Mesangial cell (primary cell): ENCODE measurements around the gene ADAM10.

DNA sequence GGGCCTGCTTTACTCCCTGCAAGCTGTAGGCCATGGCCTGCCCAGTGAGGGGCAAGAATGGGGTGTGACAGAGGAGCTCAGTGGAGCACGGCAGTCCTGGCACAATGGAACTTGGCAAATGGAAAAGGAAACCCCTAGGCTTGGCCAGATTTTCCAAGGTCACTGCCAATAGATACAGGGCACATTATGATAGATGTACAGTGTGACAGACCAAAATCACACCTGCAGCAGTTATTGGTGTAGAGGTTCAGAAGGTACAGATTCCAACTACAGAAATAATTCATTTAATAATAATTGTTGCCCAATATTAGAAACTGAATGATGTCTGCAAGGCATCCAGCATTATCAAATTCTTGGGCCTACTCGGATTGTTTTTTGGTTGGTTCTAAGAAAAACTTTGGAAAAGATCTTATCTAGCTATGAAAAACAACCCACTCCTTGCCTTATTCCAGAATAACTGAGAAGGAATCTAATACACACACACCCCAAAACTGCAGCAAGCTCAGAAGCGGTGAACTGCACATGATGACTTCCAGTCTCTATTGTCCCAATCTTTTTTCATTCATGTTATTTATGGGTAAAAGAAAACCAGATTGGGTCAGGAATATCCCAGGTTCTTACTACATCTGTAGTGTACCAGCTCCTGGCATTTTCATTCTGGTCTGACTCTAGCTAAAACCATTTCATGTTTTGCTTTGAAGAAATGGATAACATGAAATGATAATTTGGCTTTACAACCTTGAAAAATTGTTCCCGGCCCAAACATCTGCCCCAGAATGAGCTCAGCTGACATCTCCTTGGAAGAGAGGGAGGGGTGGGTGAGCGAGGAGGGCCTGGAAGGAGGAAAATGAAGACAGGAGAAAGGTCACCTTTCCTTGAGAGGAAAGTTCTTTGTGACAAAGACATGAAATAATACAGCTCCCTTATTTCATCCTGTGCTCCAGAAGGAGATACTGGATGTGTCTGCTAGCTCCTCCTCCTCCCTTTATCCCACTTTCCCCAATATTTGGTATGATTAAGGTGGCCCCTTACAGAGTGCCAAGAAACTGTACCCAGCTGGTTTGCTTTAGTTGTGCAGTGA, 111.2 kb downstream of the ALDH1A2 start:
- RAMPAGE, long total RNA = no peak

DNA sequence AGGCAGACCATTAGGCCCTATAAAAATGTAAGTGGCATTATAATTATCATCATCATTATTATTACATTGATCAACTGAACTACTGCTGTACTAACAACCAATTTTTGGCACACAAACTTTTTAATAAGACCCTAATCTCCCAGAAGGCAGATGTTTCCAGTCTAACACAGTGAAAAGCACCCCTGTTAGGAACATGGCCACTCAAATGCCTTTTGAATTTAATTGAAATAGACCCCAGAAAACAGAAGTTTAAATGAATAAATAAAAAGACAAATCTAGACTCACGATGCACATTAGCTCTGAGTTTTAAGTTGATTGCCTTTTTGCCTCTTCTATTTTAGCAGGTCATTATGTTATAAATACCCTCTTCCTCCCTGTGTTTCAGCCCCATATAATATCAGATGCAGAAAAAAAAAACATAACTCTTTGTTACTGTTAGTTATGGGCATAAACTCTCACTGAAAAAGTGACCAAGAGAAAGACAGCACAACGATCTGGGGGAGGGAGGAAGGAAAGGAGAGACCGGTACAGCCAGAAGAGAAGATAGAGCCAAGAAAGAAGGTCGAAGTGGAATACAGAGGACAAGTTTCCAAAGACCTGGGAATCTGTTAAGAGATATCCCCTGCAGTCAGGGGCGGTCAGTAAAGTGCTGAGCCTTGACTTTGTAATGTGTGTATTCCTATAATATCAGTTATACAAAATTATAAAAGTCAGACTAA, 3.5 kb downstream of the ALDH1A2 start:
- RAMPAGE, long total RNA = no peak

- RAMPAGE, long total RNA = no peak
Observed at GRCh38 chr15:58285180-58285878, 146.5 kb upstream of the LIPC start.

GRCh38 chr15:58410267-58410866, 21.4 kb upstream of the LIPC start:
- RAMPAGE, long total RNA = no peak

DNA sequence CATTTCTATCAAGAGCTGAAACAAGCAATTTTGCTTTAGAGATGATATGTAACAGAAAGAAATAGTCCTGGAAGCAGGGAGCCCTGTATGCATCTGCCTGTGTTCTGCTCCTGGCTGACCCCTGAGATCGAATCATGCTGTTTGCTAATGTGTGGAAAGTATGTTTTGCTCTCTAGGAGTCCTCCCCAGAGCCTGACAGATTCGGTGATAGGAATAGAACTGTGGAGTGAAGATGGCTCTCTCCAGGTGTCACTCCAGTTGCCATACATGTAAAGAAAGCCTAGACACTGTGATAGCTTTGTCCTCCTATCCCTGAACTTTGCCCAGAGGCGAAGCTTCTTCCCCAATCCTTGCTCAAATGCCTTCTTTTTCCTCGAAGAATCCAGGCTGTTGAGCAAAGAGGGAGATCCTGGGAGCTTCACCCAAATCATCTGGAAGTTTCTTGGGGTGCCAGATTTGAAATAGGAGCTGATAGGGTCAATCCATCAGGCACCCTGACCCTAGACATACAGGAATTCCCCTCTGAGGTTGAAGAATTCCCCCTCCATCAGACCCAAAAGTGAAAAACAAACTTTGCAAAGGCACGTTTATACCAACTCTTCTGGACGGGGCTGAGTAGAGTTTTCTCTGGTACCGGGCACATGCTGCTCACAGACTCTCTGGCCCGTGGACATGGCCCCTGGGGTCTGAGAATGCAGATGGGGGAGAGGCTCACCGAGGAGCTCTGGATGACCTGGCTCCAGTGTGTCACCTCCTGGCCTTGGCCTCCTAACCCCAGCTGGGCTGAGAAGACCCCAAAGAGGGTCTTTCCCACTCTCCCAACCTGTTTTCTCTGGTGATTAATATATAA, 11.4 kb upstream of the LIPC start:
- RAMPAGE, long total RNA = no peak

DNA sequence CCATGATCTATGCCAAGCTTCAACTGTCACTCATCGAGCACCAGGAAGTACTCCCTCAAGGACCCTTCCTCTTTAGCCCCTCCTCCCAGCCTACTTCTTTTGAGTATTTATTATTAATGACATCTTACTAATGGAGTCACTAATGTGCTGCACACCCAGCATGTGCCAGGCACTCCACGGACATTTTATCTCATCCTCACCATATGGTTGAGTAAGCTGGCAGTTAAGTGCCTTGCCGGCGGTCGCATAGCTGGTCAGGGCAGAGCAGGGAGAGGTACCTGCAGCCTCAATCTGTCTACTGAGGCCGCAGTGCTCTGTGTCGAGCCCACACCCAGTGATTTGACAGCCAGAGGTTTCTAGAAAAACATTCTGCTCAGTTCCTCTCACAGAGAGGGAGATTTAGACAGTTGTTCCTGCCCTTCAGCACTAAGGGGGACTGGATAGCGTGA, 2.5 kb downstream of the LIPC start:
- RAMPAGE, long total RNA = no peak

- RAMPAGE, long total RNA = no peak
Observed at GRCh38 chr15:58444938-58445282, 13.1 kb downstream of the LIPC start.

DNA sequence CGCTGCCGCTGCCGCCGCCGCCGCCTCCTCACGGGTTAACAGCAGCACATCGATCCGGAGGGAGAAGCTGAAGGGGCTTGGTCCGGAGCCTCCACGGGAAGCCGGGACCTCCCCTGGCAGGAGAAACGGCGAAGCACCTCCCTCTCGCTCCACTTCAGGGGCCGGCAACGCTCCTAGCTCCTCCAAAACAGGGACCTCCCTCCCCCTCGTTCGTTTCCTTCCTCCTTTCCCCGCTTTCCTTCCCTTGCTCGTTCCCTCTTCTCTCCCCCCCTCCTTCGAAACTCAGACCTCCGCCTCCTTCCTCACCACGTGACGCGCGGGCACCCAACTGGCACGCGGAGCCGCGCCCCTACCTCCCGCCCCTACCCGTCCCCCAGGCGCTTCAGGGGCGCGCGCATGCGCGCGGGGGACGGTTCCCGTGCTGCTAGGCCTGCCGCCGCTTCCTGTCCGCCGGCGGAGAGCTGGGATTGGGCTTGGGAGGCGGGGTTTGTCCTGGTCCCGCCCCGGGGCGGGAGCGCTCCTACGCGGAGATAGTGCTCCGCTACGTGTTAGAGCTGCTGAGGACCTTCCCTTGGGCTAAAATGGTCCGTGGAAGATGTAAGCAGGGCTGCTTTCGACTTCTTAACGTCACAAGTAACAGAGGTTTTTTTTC, at the start of gene ADAM10:
Gene ADAM10, minus strand, starts transcription at position 169 of the 652 bp plus-strand sequence.
- RAMPAGE, long total RNA = start-site peak on the minus strand centred at position 158 of the sequence, 149 bp wide, 1,033 reads

GRCh38 chr15:58932627-58932894, 918 bp downstream of the SLTM start:
- RAMPAGE, long total RNA = no peak

DNA sequence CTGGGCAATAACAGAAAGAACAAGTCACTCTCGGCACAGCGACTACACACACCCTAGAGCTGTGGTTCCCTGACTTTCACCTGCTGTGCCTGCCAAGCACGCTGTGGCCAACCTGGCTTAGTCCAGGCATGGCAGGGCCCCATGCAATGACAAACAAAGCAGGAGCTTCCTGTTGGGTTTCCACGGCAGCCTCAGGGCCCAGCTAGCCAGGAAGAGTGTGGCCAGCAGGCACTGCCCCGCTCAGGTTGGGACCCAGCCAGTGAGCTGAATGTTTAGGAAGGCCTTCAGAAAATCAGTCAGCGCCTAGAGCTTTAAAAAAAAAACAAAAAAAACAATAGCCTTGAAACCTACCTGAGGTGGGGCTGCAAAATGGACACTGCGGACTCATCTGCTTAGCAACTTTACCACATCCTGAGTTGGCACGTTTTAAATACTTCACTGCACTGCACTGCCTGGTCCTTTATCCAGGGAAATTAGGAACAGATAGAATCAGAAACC, 36.3 kb upstream of the LDHAL6B start:
- RAMPAGE, long total RNA = no peak

DNA sequence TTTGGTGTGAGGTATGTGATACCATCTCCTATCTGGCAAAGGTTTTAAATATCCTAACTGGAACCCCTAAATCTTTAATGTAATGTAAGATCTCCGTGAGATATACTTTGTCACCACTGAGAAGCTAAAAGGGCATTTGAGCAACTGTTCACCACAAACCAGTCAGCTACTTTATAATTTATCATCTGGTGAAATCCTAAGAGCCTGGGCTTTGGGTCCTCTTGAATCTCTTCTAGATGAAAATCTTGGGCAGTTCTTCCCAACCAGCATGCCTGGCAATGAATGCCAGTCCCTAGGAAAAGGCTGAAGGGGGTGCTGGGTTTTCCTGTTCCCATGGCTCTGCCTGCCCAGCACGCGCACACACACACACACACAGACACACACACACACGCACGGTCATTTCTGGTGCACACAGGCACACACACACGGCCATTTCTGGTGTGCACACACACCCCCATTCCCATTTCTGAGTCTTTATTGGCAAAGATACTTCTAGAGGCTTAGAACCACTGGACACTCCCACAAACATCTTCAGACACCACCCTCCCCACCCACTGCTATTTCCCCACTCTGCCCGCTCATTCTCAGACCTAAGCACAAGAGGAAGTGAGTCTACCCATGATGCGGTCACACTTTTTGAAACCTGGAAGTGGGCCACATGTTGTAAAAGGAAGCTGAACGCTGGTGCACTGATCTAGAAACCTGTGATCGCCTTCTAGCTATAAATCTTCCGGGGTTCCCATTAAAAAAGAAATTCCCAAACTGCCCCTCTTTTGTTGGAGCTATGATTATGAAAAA, 72.5 kb downstream of the MYO1E start:
- RAMPAGE, long total RNA = no peak

DNA sequence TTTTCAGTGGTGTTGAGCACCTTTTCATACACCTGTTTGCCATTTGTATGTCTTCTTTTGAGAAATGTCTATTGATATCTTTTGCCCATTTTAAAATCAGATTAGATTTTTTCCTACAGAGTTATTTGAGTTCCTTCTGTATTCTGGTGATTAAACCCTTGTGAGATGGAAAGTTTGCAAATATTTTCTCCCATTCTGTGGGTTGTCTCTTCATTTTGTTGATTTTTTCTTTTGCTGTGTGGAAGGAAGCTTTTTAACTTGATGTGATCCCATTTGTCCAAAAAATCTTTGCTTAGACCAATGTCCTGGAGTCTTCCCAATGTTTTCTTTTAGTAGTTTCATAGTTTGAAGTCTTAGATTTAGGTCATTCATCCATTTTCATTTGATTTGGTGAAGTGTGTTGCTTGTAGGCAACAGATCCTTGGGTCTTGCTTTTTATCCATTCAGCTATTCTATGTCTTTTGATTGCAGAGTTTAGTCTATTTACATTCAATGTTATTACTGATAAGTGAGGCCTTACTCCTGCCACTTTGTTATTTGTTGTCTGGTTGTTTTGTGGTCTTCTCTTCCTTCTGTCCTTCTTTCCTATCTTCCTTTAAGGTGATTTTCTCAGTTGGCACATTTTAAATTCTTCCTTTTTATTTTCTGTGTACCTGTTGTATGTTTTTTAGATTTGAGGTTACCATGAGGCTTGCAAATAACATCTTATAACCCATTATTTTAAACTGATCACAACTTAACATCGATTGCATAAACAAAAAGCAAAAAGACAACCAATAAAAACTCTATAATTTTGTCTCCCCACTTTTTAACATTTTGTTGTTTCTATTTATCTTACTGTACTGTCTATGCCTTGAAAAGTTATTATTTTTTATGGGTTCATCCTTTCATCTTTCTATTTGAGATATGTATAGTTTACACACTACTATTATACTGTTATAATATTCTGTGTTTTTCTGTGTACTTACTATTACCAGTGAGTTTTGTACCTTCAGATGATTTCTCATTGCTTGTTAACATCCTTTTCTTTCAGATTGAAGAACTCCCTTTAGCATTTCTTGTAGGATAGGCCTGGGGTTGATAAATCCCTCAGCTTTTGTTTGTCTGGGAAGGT, 30.2 kb downstream of the MYO1E start:
- RAMPAGE, long total RNA = no peak

GRCh38 chr15:59374122-59374383, 1.4 kb upstream of the MYO1E start:
- RAMPAGE, long total RNA = no peak

- RAMPAGE, long total RNA = no peak
Observed at GRCh38 chr15:59570209-59570877, 41.2 kb upstream of the GCNT3 start.

DNA sequence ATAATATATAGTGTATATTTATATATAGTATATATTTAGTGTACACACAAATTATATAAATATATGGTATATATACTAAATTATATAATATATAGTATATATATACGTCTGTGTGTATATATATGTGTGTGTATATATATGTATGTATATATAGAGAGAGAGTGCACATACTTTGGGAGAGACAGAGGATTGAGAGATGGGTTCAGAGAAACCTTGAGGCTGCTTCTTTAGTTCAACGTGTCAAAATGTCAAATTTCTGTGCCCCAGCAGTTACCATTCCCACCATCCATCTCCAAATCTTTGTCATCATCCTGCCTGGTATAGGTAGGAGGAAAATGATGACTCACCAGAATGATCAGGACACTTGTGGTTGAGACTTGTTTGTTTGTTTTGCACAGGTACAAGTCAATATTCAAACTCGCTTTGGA, 24.8 kb upstream of the GCNT3 start:
- RAMPAGE, long total RNA = no peak

DNA sequence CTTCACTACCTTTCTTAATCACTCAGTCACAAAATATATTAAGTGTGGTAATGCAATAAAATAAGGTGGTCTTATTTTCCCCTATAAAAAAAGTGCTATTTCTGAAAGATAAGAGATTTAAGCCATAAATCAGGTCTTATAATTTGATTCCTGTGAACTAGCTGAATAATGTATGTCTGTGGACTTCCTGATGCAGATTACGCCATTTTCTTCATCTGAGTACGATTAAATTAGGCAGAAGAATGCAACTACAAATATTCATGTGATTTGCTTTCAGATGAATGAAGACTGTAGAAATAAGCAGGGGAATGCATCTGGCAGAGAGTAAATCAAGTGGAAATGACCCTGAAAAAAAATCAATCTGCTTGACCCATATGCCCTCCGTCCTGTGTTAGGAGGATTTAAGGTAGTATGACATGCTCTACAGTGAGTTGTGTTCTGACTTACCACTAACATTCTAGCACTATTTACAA, 14.8 kb downstream of the BNIP2 start:
- RAMPAGE, long total RNA = no peak

- RAMPAGE, long total RNA = no peak
Observed at GRCh38 chr15:59676027-59677375, 12.6 kb downstream of the BNIP2 start.

GRCh38 chr15:59689713-59690465, 769 bp upstream of the BNIP2 start:
- RAMPAGE, long total RNA = no peak

DNA sequence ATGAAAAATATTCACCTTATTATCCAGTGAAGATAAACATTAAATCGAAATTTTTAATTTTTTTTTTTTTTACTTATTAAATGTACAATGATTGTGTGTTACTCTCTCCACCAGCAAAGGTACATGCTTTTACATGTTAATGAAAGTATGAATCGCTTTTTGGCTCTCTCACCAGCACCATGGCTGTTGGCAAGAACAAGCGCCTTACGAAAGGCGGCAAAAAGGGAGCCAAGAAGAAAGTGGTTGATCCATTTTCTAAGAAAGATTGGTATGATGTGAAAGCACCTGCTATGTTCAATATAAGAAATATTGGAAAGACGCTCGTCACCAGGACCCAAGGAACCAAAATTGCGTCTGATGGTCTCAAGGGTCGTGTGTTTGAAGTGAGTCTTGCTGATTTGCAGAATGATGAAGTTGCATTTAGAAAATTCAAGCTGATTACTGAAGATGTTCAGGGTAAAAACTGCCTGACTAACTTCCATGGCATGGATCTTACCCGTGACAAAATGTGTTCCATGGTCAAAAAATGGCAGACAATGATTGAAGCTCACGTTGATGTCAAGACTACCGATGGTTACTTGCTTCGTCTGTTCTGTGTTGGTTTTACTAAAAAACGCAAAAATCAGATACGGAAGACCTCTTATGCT, 79.2 kb upstream of the BNIP2 start:
- RAMPAGE, long total RNA = start-site peak on the plus strand centred at position 165 of the sequence, 18 bp wide, 15 reads

GRCh38 chr15:59768820-59769065, 79.6 kb upstream of the BNIP2 start:
- RAMPAGE, long total RNA = no peak